ENCODE results near the gene FEM1A.

- RRBS, 2 experiments: no CpG with 5 or more reads among the region's 34 CpGs
CAGE:
- cytosol, long polyA minus RNA: no peak
- cytosol, long polyA plus RNA: no peak
- long polyA plus RNA: no peak
- nucleus, long polyA minus RNA: no peak
- nucleus, long polyA plus RNA: no peak
Measured at GRCh38 chr19:4258114-4258617, 11.3 kb downstream of the YJU2 start.

DNA sequence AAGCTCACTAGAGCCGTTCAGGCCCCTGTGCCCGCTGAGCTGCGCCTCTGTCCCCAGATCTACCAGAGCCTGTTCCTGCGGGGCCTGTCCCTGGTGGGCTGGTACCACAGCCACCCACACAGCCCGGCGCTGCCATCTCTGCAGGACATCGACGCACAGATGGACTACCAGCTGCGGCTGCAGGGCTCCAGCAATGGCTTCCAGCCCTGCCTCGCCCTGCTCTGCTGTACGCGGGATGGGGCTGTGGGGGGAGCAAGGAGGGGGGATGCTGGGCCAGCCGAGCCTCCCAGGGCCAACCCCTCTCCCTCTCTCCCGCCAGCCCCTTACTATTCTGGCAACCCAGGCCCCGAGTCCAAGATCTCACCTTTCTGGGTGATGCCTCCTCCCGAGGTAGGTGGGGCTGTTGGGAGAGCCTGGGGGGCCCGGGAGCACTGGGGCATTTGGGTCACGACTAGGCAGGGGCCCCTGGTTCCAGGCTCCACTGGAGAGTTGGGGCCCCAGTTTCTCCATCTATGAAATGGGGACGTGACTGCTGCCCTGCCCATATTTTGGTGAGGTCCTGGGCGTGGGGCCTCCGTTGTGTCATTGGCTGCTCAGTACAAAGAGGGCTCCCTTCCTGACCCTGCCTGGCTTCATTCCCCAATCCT lies 14.0 kb downstream of the MPND start:
- RRBS, 2 experiments: no CpG with 5 or more reads among the region's 21 CpGs
CAGE:
- cytosol, long polyA minus RNA: no peak
- cytosol, long polyA plus RNA: no peak
- long polyA plus RNA: no peak
- nucleus, long polyA minus RNA: no peak
- nucleus, long polyA plus RNA: no peak

DNA sequence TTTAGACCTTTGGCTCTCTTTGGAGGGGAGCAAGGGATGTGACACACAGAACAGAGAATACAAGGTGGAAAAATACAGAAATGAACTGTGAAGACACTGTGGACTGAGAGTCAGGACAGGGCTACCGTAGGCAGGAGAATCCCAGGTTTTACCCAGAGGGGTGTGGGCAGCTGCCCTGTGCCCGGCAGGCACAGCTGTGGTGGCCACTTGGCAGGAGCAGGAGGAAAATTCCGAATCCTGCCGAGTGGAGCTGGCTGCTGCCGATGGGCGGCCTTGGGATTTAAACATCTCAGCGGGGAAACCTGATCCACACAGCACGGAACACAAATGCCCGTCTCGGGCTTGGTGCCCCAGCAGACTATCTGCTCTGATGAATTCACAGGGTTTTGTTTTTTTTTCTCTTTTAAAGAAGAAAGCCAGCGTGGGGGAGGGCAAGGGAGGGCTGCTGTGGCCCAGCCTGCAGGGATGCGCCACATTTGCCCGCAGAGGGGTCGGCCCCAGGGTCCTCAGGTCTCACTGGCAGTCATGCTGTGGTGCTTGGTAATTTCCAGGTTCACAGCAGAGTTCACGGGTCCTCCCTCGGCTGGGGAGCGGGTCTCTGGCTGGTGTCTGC lies 27.9 kb downstream of the MPND start:
- RRBS, 2 experiments: no CpG with 5 or more reads among the region's 17 CpGs
CAGE:
- cytosol, long polyA minus RNA: no peak
- cytosol, long polyA plus RNA: no peak
- long polyA plus RNA: no peak
- nucleus, long polyA minus RNA: no peak
- nucleus, long polyA plus RNA: no peak

GRCh38 chr19:4387209-4388020 lies 12.9 kb downstream of the SH3GL1 start:
- RRBS, 2 experiments: no CpG with 5 or more reads among the region's 25 CpGs
CAGE:
- cytosol, long polyA minus RNA: no peak
- cytosol, long polyA plus RNA: no peak
- long polyA plus RNA: no peak
- nucleus, long polyA minus RNA: no peak
- nucleus, long polyA plus RNA: no peak

DNA sequence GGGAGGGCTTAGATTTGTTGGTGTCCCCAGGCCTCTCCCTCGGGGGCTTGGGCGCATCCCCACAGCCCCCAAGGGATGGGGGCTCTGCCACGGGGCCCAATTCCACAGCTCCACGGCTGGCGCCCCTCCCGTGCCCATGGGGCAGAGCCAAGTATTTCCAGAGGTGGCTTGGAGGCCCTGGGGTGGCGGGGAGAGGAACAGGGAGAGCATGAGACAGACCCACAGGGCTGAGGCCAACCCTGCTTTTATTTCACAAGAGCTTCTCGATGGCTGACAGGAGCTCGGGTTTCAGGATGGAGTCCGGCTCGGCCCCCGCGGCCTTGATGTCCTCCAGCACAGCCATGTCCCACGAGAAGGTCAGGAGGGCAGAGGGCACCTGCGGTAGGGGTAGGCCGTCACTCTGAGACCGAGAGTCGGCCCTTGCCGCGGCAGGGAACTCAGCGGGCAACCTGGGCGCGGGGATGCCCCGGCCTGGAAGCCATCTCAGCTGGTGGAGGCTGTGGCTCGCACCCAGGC lies 12.3 kb downstream of the UBXN6 start:
- RRBS, 2 experiments: 100% methylated on average over 1 to 2 of the region's 25 CpGs
CAGE:
- cytosol, long polyA minus RNA: no peak
- cytosol, long polyA plus RNA: no peak
- long polyA plus RNA: no peak
- nucleus, long polyA minus RNA: no peak
- nucleus, long polyA plus RNA: no peak

GRCh38 chr19:4447268-4447724 lies 10.3 kb downstream of the UBXN6 start:
- RRBS, 2 experiments: 97% methylated on average over 6 to 7 of the region's 11 CpGs
CAGE:
- cytosol, long polyA minus RNA: no peak
- cytosol, long polyA plus RNA: no peak
- long polyA plus RNA: no peak
- nucleus, long polyA minus RNA: no peak
- nucleus, long polyA plus RNA: no peak

DNA sequence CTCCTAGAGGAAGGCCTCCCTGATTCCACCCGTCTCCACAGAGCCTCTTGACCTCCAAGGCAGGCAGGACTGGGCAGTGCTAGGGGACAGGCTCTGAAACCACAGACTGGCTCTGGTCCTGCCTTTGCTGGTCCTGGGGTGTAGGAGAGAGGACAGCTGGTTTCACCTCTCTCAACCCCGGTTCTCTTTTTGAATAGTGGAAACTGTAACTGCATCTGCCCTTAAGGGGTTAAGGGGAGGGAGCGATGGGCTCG lies 4.7 kb downstream of the UBXN6 start:
- RRBS, 2 experiments: 17 to 100% methylated on average over 1 of the region's 4 CpGs
CAGE:
- cytosol, long polyA minus RNA: no peak
- cytosol, long polyA plus RNA: no peak
- long polyA plus RNA: no peak
- nucleus, long polyA minus RNA: no peak
- nucleus, long polyA plus RNA: no peak

- RRBS, 2 experiments: 100% methylated on average over 1 of the region's 37 CpGs; no CpG with 5 or more reads in 1 of the 2 experiments
CAGE:
- cytosol, long polyA minus RNA: no peak
- cytosol, long polyA plus RNA: no peak
- long polyA plus RNA: no peak
- nucleus, long polyA minus RNA: no peak
- nucleus, long polyA plus RNA: no peak
Measured at GRCh38 chr19:4453234-4454364, 4.0 kb downstream of the UBXN6 start.

DNA sequence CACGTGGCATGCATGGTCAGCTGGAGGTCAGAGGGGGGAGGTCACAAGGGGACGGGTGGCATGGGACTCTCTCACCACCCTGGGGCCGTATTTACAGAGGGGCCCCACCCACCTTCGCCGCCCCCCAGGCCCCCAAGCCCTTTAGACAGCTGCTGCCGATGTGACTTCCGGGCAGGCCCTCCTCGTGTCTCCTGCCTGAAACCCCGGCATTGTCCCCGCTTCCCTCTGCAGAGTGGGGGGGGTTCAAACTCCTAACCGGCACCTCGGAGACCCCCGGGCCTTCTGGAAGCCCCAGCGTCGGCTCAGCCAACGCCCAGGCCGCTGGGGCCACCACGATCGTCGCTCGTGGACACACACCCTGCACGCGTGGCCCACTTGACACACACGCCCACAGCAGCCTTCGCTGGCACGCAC lies 2.8 kb upstream of the LRG1 start:
- RRBS, 2 experiments: 74% methylated on average over 3 of the region's 26 CpGs; no CpG with 5 or more reads in 1 of the 2 experiments
CAGE:
- cytosol, long polyA minus RNA: no peak
- cytosol, long polyA plus RNA: no peak
- long polyA plus RNA: no peak
- nucleus, long polyA minus RNA: no peak
- nucleus, long polyA plus RNA: no peak

- RRBS, 2 experiments: no CpG with 5 or more reads among the region's 27 CpGs
CAGE:
- cytosol, long polyA minus RNA: no peak
- cytosol, long polyA plus RNA: no peak
- long polyA plus RNA: no peak
- nucleus, long polyA minus RNA: no peak
- nucleus, long polyA plus RNA: no peak
Measured at GRCh38 chr19:4555969-4556490, 3.5 kb downstream of the SEMA6B start.

- RRBS, 2 experiments: 0 to 1% methylated on average over 3 to 9 of the region's 51 CpGs
CAGE:
- cytosol, long polyA minus RNA: no peak
- cytosol, long polyA plus RNA: no peak
- long polyA plus RNA: no peak
- nucleus, long polyA minus RNA: no peak
- nucleus, long polyA plus RNA: no peak
Measured at GRCh38 chr19:4636024-4636779, 3.1 kb upstream of the TNFAIP8L1 start.

- RRBS, 2 experiments: no CpG with 5 or more reads among the region's 31 CpGs
CAGE:
- cytosol, long polyA minus RNA: no peak
- cytosol, long polyA plus RNA: no peak
- long polyA plus RNA: no peak
- nucleus, long polyA minus RNA: no peak
- nucleus, long polyA plus RNA: no peak
Measured at GRCh38 chr19:4640592-4641581, 1.6 kb downstream of the TNFAIP8L1 start.

- RRBS, 2 experiments: 97 to 100% methylated on average over 1 to 2 of the region's 15 CpGs
CAGE:
- cytosol, long polyA minus RNA: no peak
- cytosol, long polyA plus RNA: no peak
- long polyA plus RNA: start-site peak on the minus strand at chr19:4657590-4657723, 364 and 326 reads in 2 replicates
- nucleus, long polyA minus RNA: no peak
- nucleus, long polyA plus RNA: no peak
Measured at GRCh38 chr19:4657386-4657951, 12.7 kb downstream of the MYDGF start.

- RRBS, 2 experiments: no CpG with 5 or more reads among the region's 14 CpGs
CAGE:
- cytosol, long polyA minus RNA: no peak
- cytosol, long polyA plus RNA: no peak
- long polyA plus RNA: no peak
- nucleus, long polyA minus RNA: no peak
- nucleus, long polyA plus RNA: no peak
Measured at GRCh38 chr19:4697104-4697661, 26.5 kb downstream of the DPP9 start.

GRCh38 chr19:4705232-4706303 lies 18.1 kb downstream of the DPP9 start:
- RRBS, 2 experiments: no CpG with 5 or more reads among the region's 26 CpGs
CAGE:
- cytosol, long polyA minus RNA: no peak
- cytosol, long polyA plus RNA: no peak
- long polyA plus RNA: no peak
- nucleus, long polyA minus RNA: no peak
- nucleus, long polyA plus RNA: no peak

DNA sequence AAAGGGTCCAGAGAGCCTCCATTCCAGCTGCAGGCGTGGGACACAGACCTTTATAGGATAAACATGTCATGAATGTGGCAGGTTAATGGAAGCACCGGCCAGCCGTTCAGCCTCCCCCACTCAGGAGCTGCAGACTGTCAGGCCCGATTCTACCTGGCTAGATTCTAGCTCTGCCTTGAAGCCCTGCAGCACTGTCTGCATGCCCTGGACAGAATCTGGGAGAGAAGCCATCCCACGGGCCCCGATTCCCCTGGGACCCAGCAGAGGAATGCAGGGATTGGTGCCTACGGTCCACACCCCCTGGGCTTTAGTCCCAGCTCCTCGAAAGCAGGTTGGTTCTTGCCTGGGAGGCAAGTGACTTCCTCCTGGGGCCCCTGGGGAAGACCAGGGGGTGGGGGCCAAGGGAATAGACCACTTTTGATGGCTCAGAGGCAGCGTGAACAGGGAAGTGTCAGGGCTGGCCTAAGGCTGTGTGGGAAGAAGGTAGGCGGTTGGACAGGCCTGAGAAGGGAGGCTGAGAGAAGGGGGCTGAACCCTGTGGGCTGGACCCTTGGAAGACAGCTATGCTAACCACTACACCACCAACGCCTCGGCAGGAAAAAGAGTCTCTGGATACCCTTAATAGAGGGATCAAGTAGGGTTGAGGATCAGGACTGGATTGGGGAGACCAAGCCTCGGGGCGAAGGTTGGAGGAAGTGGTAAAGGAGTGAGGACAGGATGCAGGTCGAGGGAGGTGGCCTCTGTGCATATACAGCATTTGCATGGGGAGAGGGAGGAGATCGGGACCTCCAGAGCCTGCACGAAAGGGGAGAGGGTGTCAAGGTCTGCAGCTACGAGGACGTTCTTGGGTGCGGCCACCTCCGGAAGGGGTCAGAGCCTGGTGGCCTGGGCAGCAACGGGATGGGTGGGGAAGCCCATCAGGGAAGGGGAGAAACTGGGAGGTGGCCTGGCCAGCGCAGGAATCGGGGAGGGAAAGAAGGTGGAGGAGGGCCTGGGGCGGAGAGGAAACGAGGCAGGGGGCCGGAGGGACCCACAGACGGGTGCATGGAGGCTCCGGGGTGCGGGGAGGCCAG lies 802 bp downstream of the DPP9 start:
- RRBS, 2 experiments: 3 to 6% methylated on average over 2 of the region's 30 CpGs
CAGE:
- cytosol, long polyA minus RNA: no peak
- cytosol, long polyA plus RNA: no peak
- long polyA plus RNA: no peak
- nucleus, long polyA minus RNA: no peak
- nucleus, long polyA plus RNA: no peak

GRCh38 chr19:4790982-4791878 lies at the start of gene FEM1A:
FEM1A (plus strand) TSS chr19:4791734.
- RRBS, 2 experiments: 0 to 1% methylated on average over 11 of the region's 66 CpGs
CAGE:
- cytosol, long polyA minus RNA: start-site peak on the plus strand at chr19:4791716-4791775, 67 reads
- cytosol, long polyA plus RNA: start-site peak on the plus strand at chr19:4791734-4791746, 114 and 112 reads in 2 replicates
- long polyA plus RNA: start-site peak on the plus strand at chr19:4791733-4791747, 147 and 125 reads in 2 replicates
- nucleus, long polyA minus RNA: start-site peak on the plus strand at chr19:4791725-4791797, 9 reads
- nucleus, long polyA plus RNA: no peak

GRCh38 chr19:4800373-4801329 lies 9.1 kb downstream of the FEM1A start:
- RRBS, 2 experiments: 2 to 3% methylated on average over 5 of the region's 31 CpGs
CAGE:
- cytosol, long polyA minus RNA: no peak
- cytosol, long polyA plus RNA: no peak
- long polyA plus RNA: no peak
- nucleus, long polyA minus RNA: no peak
- nucleus, long polyA plus RNA: no peak

GRCh38 chr19:4897121-4897547 lies 5.6 kb downstream of the ARRDC5 start:
- RRBS, 2 experiments: no CpG with 5 or more reads among the region's 7 CpGs
CAGE:
- cytosol, long polyA minus RNA: no peak
- cytosol, long polyA plus RNA: no peak
- long polyA plus RNA: no peak
- nucleus, long polyA minus RNA: no peak
- nucleus, long polyA plus RNA: no peak

GRCh38 chr19:4991396-4992105 lies 22.6 kb downstream of the KDM4B start:
- RRBS, 2 experiments: no CpG with 5 or more reads among the region's 15 CpGs
CAGE:
- cytosol, long polyA minus RNA: no peak
- cytosol, long polyA plus RNA: no peak
- long polyA plus RNA: no peak
- nucleus, long polyA minus RNA: no peak
- nucleus, long polyA plus RNA: no peak